Monocyte (primary cell): ENCODE measurements around a stretch of chr1.

DNA sequence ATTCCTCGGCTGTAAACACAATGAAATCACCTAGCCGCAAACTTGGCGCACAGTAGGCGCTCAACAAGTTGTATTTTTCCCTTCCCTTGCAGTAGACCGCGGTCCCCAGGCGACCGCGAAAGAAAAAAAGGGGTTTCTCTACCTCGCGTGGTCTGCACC, 862 bp upstream of the AK4 start:
- PRO-cap, 2 experiments = no peak in any of the 2 experiments

DNA sequence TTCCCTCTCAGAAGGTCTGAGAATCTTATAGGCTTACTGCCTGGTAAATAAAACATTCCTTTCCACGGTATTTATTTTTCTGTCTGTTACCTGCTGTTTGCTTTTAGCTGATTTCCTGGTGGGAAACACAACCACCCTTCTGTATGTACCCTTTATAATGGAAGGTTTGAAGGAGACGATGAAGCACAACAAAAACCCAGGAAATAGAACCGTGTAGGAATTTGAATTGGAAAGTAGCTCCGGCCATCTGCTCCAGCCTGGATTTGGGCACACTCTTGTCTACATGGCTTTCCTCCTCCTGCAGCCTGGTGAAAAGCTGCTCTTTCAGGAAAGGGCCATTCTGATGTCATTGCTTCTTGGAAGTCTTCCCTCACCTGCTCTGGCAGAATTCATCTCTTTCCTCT, 2.5 kb downstream of the AK4 start:
- PRO-cap, 2 experiments = no peak in any of the 2 experiments

- PRO-cap, 2 experiments = no peak in any of the 2 experiments
These were observed 813 bp downstream of the LEPR start for GRCh38 chr1:65421297-65421665.

GRCh38 chr1:65434208-65435110, 14.0 kb downstream of the LEPR start:
- PRO-cap, 2 experiments = no peak in any of the 2 experiments

DNA sequence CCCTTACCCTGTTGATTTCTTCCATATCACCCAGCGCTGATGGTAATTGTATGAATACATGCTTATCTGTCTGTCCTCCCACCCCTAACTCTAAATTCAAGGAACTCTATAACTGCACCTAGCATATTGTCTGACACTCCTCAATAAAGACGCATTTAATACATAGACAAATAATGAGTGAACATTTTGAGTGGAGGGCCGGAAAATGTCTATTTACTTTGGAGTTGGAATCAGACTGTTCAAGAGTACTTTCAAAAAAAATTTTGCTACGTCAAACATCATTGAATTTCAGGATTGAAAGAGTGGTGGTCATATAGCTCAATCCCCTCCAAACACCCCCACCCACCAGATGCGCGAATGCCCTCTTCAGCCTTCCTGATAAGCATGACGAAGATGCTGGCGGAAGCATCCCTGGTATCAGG, 104.3 kb downstream of the LEPR start:
- PRO-cap, 2 experiments = no peak in any of the 2 experiments

GRCh38 chr1:66276188-66276509, 257.8 kb upstream of the SGIP1 start:
- PRO-cap, 2 experiments = no peak in any of the 2 experiments

GRCh38 chr1:66371279-66372051, 162.5 kb upstream of the SGIP1 start:
- PRO-cap, 2 experiments = peak in 2 of 2 experiments; most common plus-strand start chr1:66371732 (in 2)

- PRO-cap, 2 experiments = peak in 2 of 2 experiments; most common plus-strand start chr1:66372531 (in 1)
These were observed 161.5 kb upstream of the SGIP1 start for GRCh38 chr1:66372170-66373156.

DNA sequence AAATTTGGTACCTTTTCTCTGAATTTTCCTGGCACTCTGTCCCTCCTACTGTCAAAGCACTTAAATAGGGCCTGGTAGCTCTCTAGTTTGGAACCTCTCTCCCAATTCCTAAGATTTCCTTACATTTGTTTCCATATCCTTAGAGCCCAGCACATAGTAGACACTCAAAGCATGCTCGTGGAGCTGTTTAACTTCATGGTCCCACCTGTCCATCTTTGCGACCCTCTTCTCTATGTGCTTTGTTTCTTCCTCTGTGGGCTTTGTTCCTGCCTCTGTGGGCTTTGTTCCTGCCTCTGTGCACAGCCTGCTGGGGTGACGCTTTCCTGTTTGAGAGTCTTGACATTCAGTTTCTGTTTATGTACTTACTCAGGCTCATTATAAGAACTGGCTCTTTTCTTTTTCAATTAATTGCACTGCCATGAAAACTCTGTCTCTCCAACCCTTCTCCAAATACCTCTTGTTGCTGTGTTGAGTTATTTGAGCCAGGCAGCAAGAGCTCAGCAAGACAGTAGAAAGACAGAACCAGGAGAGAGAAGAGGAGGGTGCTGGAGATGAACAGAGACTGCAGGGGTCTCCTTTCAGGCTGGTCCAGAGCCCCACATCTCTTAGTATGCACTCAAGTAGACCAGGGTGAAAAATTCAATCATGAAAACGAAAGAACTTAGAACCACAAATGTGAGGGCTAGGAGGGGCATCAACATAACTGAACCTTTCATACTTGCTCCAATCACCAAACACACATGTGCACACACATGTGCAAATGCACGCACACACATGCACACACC, 88.4 kb upstream of the SGIP1 start:
- PRO-cap, 2 experiments = no peak in any of the 2 experiments

DNA sequence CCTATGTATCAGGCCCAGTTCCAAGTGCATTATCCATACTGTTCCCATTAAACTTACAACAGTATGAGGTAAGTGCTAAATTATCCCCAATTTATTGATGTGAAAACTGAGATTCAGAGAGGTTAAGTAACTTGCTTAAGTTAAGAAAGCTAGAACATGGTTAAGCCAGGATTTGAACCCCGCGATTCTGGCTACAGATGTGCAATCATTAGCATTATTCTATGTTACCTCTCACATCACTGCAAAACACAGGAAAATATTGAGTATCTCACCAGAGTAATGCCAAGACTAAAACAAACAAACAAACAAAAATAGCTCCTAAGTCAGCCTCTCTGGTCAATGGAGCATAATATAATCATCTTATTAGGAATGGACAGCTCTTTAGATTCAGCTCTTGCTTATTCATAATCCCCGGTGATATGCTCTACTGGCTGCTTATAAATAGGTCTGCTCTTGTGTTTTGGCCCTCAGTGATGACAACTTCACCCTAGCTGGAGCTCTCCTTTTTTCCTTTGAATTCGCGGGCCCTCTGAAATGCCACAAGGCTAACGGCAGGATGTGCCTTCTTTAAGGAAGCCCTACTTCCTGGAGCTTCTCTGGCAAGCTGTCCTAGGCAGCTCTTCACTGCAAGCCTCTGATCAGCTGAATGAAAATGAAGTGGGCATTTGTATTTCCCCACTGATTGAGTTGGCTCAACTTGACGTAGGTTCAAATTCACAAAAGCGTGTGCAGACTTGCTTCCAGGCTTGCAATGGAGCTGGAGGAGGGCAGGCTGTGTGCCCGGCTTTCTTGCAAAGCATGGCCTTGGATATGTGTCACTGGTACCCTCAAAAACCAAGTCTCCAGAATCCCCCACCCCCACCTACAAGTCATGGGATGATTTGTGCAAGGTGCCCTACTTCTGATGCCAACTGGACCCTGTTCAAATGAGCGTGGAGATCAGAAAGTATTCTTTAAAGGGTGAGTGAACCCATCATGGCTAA, 22.1 kb downstream of the SGIP1 start:
- PRO-cap, 2 experiments = no peak in any of the 2 experiments

DNA sequence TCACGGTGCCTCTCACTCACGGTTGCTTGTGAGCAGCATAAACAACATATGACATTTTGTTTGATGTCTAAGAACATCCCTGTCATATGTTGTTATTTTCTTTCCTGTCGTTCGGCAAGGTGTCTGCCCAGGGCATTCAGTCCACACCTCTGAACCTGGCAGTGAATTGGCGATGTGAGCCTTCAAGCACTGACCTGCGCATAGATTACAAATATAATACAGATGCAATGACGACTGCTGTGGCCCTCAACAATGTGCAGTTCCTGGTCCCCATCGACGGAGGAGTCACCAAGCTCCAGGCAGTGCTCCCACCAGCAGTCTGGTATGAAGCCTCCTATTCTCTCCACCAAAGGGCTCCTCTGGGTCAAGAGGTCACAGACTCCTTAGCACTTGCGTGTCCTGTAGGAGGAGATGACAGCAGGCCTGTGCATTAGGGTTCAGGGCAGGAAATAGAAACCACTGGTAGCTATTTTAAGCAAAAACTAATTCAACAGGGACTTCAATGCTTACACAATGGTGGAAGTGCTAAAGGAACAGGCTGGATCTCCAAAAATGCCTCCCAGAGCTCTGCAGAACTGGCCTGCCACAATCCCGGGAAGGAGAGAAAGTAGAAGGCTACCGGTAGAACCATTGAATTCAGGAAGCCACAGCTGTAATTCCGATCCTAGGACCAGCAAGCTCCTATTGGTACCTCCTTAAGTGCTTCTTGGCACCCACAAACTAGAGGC, 12.9 kb upstream of the DYNLT5 start:
- PRO-cap, 2 experiments = peak in 2 of 2 experiments; most common plus-strand start position 509 of the sequence (in 1); most common minus-strand start position 321 of the sequence (in 2)

- PRO-cap, 2 experiments = no peak in any of the 2 experiments
These were observed 30.7 kb upstream of the SERBP1 start for GRCh38 chr1:67460829-67461422.

DNA sequence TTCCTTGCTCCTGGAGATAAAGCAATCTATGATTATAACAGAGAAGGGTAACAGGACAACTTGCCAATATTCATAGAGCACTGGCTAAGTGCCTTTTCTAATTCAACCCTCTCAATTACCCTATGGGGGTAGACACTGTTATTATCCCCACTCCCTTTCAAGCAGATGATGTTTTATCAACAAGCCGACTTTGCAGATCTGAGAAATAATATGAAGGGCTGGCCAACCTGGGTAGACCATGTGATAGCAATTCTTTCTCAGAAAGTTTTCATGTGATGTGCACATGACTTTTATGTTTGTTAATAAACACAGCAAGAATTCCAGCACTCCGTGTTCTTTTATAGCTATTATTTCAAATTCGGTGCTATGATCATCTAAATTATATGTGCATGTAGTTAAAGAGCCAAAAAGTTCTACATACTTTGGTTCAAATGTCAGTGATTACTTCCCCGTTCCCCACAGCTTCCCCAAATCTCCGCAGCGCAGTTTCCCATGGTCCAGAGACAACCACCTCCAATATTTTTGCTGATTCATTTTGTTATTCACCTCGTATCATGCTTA, 96.8 kb upstream of the GADD45A start:
- PRO-cap, 2 experiments = no peak in any of the 2 experiments

- PRO-cap, 2 experiments = no peak in any of the 2 experiments
These were observed 37.9 kb upstream of the GADD45A start for GRCh38 chr1:67647193-67647406.

DNA sequence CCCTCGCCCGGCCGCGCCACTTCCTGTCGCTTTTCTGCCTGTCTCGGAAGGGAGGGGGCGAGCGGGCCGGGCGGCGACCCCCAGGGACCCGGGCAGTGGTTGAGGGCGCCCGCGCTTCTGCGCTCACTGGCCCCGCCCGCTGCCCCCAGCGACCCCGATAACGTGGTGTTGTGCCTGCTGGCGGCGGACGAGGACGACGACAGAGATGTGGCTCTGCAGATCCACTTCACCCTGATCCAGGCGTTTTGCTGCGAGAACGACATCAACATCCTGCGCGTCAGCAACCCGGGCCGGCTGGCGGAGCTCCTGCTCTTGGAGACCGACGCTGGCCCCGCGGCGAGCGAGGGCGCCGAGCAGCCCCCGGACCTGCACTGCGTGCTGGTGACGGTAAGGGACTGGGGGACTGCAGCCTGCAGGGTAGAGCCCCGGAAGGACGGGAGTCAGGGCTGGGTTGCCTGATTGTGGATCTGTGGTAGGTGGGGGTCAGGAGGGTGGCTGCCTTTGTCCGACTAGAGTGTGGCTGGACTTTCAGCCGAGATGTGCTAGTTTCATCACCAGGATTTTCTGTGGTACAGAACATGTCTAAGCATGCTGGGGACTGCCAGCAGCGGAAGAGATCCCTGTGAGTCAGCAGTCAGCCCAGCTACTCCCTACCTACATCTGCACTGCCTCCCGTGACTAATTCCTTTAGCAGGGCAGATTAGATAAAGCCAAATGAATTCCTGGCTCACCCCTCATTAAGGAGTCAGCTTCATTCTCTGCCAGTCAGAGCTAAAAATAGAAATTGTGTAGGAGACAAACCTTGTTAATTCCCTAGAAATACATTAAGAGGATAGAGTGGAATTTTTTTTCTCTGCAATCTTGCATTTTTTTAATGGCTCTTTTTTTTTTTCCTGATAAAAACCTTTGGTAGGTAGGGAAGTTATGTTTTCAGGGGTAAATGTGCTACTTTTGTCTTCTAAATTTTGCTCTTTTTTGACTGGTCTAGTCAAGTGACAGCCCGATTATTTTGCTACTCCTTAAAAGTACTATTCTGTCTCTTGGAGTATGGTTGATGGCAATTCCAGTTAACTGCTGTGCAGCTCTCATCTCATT, 1.5 kb downstream of the GADD45A start:
- PRO-cap, 2 experiments = peak in 2 of 2 experiments; most common plus-strand start position 163 of the sequence (in 1); most common minus-strand start position 207 of the sequence (in 2)

- PRO-cap, 2 experiments = peak in 1 of 2 experiments; most common plus-strand start chr1:67746602 (in 1)
These were observed 61.4 kb downstream of the GADD45A start for GRCh38 chr1:67746271-67746883.

GRCh38 chr1:67818895-67819471, 14.3 kb downstream of the GNG12 start:
- PRO-cap, 2 experiments = no peak in any of the 2 experiments

GRCh38 chr1:67831748-67832680, 1.3 kb downstream of the GNG12 start:
- PRO-cap, 2 experiments = no peak in any of the 2 experiments

DNA sequence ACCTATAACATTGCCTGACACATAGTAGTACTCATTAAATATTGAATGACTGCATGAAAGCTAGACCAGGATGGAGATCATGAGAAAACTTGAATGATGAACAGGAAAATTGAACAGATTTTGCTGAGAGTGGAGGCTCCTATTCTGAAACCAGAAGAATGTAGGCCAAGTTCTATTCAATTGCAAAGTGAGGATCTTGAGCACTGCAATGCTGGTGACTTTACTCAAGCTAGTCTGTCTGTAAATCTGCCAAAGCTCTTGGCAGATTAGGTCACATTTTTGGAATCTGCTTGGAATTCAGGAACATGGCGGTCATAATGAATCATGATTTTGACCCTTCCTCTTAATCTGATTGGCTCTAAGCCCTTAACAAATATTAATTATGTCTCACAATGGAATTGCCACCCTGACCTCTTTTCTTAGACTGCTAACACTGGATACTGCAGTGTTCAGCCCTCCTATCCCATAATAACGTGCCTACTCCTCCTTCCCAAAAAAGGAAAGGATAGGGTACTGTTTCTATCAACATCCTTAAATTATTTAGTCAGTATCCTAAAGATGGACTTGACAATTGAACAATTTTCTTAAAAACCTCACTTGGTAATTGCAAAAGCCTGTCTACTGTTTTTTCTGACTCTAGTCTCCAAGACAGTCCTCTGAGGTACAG, 7.2 kb upstream of the GNG12 start:
- PRO-cap, 2 experiments = no peak in any of the 2 experiments

- PRO-cap, 2 experiments = no peak in any of the 2 experiments
These were observed 304.4 kb upstream of the DEPDC1 start for GRCh38 chr1:68801311-68801741.